Lower leg skin (tissue), 2 donors: ENCODE measurements around a stretch of chr11.

GRCh38 chr11:114065809-114066658 is 6.5 kb downstream of the ZBTB16 start:
- PRO-cap: no peak
- RAMPAGE, long total RNA, 2 experiments: no peak in any of the 2 experiments

- PRO-cap: no peak
- RAMPAGE, long total RNA, 2 experiments: no peak in any of the 2 experiments
Observed at GRCh38 chr11:114074499-114075152, 15.1 kb downstream of the ZBTB16 start.

DNA sequence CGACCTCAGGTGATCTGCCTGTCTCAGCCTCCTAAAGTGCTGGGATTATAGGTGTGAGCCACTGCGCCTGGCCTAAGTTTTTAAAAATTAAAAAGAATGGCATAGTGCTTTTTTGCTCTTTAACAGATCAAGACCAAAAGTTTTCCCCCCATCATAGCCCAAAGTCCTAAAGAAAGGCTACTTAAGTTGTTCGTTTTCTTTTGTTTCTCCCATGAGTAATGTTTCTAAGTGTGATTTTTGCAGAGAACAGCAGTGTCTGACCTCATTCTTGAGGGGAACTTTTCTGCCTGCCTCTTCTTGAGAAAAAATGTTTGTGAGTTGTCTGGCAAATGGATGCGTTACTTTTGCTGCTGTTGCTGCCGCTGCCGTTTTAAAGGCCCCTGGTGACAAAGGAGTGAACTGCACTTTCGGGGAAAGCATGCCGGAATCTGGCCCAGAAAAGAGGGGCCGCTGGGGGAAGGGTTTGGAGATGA is 16.2 kb downstream of the ZBTB16 start:
- PRO-cap: no peak
- RAMPAGE, long total RNA, 2 experiments: no peak in any of the 2 experiments

- PRO-cap: no peak
- RAMPAGE, long total RNA, 2 experiments: no peak in any of the 2 experiments
Observed at GRCh38 chr11:114098718-114099324, 39.3 kb downstream of the ZBTB16 start.

DNA sequence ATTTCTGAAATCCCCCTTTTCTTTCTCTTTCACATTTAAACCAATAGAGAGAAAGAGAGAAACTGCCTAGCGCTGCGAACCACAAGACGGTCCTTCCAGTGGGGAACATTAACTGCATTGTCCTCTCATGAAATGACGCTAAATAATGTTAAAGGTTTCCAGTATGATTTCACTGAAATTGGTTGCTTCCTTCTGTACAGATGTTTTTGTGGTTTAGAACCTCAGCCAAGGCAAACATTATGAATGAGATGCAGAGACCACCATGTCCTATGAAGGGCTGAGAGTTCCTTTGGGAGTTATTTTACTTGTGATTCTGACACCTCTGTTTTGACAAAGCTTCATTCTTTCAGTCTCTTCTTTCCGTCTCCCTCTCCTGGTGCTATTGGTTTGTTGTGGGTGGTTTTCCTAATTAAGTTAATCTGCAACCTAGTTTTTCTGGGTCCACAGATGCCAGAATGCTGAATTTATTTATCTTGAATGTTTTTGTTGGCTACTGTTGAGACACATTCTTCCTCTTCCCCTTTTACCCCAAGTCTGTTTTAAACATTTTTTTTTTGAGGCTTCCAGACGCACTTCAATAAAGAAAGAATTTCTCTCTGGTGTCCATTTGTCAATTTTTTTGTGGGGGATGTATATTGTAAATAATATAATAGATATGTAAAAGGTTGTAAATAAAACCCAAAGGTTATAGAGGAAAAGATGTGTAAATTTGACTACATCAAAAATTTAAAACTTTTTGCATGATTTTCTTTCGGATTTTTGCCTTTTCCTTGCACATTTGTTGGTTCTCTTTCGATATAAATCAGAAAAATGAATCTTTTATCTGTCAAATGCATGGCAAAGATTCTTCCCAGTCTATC is 52.1 kb downstream of the ZBTB16 start:
- PRO-cap: no peak
- RAMPAGE, long total RNA, 2 experiments: no peak in any of the 2 experiments

GRCh38 chr11:114165212-114165792 is 105.8 kb downstream of the ZBTB16 start:
- PRO-cap: no peak
- RAMPAGE, long total RNA, 2 experiments: no peak in any of the 2 experiments

GRCh38 chr11:114178343-114178920 is 117.8 kb upstream of the NNMT start:
- PRO-cap: no peak
- RAMPAGE, long total RNA, 2 experiments: no peak in any of the 2 experiments

GRCh38 chr11:114200223-114201083 is 95.7 kb upstream of the NNMT start:
- PRO-cap: no peak
- RAMPAGE, long total RNA, 2 experiments: no peak in any of the 2 experiments

- PRO-cap: no peak
- RAMPAGE, long total RNA, 2 experiments: no peak in any of the 2 experiments
Observed at GRCh38 chr11:114201725-114202490, 94.3 kb upstream of the NNMT start.

- PRO-cap: no peak
- RAMPAGE, long total RNA, 2 experiments: no peak in any of the 2 experiments
Observed at GRCh38 chr11:114223198-114223991, 72.8 kb upstream of the NNMT start.

- PRO-cap: unidirectional peak, minus-strand start at chr11:114244204
- RAMPAGE, long total RNA, 2 experiments: no peak in any of the 2 experiments
Observed at GRCh38 chr11:114243670-114244450, 52.3 kb upstream of the NNMT start.

GRCh38 chr11:114252450-114253404 is 43.5 kb upstream of the NNMT start:
- PRO-cap: no peak
- RAMPAGE, long total RNA, 2 experiments: no peak in any of the 2 experiments

DNA sequence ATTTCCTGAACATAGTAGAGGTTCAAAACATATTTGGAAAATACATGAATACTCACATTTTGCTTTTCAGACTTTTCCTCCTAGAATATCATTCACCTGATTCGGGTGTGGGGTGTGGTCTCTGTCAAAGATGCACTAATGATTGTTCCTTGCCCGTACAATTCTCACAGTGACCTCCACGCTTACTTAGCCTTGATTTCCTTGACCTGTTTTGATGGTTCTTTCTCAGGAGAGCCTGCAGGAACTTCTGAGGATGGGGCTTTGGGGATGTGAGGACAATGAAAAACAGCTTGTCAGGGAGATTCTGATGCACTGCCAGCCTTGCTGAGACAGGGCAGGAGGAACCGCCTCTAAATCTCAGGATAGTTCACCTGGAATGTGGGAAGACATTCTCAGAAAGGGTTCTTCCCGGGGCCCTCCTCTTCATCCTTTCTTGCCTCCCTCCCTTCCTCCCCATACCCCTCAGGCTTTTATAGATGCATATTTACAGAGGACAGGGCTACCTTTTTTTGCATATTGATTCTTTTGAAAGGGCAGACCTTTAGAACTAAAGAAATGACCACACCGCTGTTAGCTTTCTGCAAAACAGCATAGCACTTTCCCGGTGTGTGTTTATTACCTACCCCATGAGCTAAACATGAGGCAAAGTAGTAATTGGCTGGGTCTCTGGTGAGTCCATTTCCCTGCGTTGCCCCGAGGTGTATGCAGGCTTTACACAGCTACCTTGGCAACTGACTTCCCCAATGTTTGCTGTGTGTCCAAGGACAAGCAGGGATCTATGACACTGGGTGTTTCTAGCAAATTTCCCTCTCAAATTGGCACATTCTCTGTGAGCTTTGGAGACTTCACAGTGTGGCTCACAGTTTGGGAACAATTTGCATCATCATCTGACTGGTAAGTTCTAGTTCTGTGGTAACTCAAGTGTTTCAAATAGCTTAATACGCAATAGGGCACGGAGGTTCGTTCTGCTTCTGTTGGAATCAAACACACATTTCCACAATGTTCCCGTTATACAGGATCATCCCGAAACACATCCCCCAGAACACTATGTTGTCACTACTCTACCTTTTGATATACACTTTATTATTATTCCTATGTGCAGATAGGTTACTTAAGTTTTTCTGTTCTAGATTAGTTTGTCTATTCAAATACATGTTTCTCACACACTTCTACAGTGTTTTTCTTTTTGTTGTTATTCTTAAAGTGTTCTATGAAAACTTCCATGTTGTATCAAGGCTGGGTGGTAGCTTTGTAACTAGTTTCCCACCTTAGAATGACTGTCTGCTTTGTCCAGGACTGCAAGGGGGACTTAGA is 12.3 kb downstream of the NNMT start:
- PRO-cap: no peak
- RAMPAGE, long total RNA, 2 experiments: no peak in any of the 2 experiments

GRCh38 chr11:114346576-114346883 is 50.3 kb downstream of the NNMT start:
- PRO-cap: no peak
- RAMPAGE, long total RNA, 2 experiments: no peak in any of the 2 experiments

- PRO-cap: no peak
- RAMPAGE, long total RNA, 2 experiments: no peak in any of the 2 experiments
Observed at GRCh38 chr11:114594897-114595171, 752 bp downstream of the NXPE4 start.

GRCh38 chr11:115502204-115502919 is 1.9 kb downstream of the CADM1 start:
- PRO-cap: no peak
- RAMPAGE, long total RNA, 2 experiments: no peak in any of the 2 experiments

- PRO-cap: no peak
- RAMPAGE, long total RNA, 2 experiments: no peak in any of the 2 experiments
Observed at GRCh38 chr11:115548709-115549333, 44.6 kb upstream of the CADM1 start.

- PRO-cap: unidirectional peak, plus-strand start at chr11:116193613; unidirectional peak, minus-strand start at chr11:116193866
- RAMPAGE, long total RNA, 2 experiments: no peak in any of the 2 experiments
Observed at GRCh38 chr11:116193182-116194401, 579.2 kb downstream of the BUD13 start.

- PRO-cap: no peak
- RAMPAGE, long total RNA, 2 experiments: no peak in any of the 2 experiments
Observed at GRCh38 chr11:116807964-116808737, 15.0 kb downstream of the APOA4 start.

GRCh38 chr11:116831763-116832155 is 2.1 kb downstream of the APOC3 start:
- PRO-cap: no peak
- RAMPAGE, long total RNA, 2 experiments: no peak in any of the 2 experiments